ENCODE measurements around the gene RHBDD2.

- RRBS, result no CpG with 5 or more reads among the region's 5 CpGs
Measured at GRCh38 chr7:74210490-74210892, 685 bp downstream of the LAT2 start.

DNA sequence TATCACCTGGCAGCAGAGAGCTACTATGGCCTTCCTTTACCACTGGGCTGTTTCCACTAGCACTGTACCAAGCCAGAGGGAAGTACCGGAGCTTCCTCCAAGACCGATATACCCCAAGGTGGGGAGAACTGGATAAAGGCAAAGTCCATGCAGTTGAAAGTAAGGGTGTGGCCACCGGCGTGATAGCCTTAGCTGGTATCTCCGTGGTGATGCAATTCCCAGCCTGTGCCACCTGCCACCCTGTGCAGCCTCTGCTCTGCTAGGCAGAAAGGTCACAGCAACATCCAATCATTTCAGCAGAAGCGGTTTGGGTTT is 4.3 kb upstream of the CLIP2 start:
- RRBS, result 95% methylated on average over 3 of the region's 6 CpGs

GRCh38 chr7:74290076-74290974 is 1.1 kb downstream of the CLIP2 start:
- RRBS, result no CpG with 5 or more reads among the region's 32 CpGs

- RRBS, result 34% methylated on average over 3 of the region's 16 CpGs
Measured at GRCh38 chr7:74324757-74325477, 35.7 kb downstream of the CLIP2 start.

GRCh38 chr7:74363941-74364507 is 74.8 kb downstream of the CLIP2 start:
- RRBS, result 91% methylated on average over 2 of the region's 8 CpGs

- RRBS, result no CpG with 5 or more reads among the region's 17 CpGs
Measured at GRCh38 chr7:74379851-74381092, 73.4 kb upstream of the GTF2IRD1 start.

DNA sequence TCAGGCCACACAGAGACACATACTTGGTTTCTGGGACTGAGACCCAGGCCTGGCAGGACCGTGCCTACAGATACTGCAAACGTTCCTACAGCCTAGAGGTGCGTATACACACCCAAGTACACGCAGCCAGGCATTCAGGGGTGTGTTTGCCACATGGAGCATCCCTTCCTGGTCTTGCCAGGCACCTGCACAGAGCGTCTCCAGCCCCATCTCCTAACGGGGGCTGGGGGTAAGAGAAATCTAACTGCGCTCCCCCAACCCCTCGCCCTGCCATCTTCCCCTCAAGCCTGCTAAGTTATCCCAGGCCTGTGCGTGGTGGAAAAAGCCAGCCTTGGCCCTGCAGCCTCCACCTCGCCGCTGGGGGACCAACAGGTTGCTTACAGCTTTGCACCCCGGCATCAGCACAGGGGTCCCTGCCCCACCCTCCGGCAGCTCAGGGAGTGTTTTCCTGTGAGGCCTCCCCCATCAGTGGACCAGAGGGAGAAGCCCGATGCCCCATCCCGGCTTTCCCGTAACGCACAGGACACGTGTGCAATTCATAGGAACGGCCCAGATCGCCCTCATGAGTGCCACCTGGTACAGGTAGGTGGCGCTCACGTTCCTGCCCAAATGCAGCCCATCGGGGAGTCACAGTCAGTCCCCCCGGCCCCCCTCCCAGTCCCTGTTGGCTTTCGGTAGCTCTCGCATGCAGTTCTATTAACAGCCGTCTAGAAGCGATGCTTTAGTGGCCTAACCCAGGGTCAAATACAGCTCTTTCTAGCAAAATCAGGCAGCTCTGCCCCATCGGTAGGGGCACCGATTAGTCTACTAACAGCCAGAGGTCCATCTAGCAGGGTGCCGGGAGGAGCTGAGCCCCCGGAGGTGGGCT is 48.6 kb upstream of the GTF2IRD1 start:
- RRBS, result 83% methylated on average over 4 of the region's 32 CpGs

DNA sequence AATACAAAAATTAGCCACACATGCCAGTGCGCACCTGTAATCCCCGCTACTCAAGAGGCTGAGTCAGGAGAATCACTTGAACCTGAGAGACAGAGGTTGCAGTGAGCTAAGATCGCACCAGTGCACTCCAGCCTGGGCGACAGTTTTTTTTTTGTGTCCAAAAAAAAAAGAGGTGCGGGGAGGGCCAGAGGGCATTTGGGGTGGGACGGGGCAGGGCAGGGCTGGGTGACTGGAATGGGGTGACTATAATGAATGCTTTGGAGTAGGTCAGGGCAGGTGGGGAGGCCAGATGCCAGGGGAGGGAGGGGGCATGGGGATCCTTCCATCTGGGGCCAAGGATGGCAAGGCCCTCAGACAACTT is 23.5 kb downstream of the GTF2IRD1 start:
- RRBS, result no CpG with 5 or more reads among the region's 6 CpGs

GRCh38 chr7:74503100-74503603 is 49.4 kb downstream of the GTF2IRD1 start:
- RRBS, result no CpG with 5 or more reads among the region's 11 CpGs

- RRBS, result no CpG with 5 or more reads among the region's 28 CpGs
Measured at GRCh38 chr7:74656287-74656834, 1.2 kb upstream of the GTF2I start.

DNA sequence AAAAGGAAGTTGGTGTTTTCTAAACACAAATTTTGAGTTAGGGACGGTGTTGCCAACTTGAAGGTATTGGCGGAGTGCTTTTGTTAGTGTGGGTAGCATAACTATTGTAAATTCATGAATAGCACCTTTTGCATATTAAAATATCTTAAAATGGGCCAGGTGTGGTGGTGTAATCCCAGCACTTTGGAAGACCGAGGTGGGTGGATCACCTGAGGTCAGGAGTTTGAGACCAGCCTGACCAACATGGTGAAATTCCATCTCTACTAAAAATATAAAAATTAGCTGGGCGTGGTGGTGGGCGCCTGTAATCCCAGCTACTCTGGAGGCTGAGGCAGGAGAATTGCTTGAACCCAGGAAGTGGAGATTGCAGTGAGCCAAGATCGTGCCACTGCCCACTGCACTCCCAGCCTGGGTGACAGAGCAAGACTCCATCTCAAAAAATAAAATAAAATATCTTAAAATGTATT is 49.3 kb upstream of the NCF1 start:
- RRBS, result no CpG with 5 or more reads among the region's 6 CpGs

DNA sequence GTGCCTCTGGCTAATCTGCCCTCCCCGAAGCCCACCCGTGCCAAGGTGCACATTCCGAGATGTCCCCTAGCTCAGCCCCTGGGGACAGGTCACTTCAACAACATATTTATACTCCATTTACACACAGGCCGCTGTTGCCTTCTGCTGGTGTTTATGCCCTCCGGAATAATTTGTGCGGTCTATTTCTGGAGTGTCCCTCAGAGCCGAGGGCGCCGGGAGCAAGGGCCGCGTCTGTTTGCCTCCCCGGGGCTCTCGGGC is 39.3 kb downstream of the CASTOR2 start:
- RRBS, result no CpG with 5 or more reads among the region's 13 CpGs

DNA sequence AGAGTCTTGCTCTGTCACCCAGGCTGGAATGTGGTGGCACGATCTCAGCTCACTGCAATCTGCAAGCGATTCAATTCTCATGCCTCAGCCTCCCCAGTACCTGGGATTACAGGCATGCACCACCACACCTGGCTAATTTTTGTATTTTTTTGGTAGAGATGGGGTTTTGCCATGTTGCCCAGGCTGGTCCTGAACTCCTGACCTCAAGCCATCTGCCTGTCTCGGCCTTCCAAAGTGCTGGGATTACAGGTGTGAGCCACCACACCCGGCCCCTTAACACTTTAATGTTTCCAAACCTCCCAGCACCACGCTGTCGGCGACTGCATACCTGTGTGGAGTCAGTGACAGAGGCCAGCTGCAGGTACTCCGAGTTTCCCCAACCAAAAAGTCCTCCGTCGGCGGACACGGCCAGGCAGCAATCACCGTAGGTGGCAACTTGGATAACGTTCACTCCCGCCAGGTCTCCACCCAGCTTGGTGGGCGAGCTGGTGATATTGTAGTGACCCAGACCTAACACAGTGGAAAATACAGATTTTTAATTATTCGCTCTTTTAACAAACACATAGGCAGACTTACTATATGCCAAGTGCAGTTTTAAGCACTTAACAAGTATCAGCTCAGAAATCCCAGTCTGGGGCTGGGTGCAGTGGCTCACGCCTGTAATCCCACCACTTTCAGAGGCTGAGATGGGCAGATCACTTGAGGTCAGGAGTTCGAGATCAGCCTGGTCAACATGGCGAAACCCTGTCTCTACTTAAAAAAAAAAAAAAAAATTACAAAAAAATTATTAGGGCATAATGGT is 15.1 kb downstream of the RCC1L start:
- RRBS, result no CpG with 5 or more reads among the region's 20 CpGs

- RRBS, result no CpG with 5 or more reads among the region's 33 CpGs
Measured at GRCh38 chr7:75395158-75395543, 278 bp upstream of the TRIM73 start.

DNA sequence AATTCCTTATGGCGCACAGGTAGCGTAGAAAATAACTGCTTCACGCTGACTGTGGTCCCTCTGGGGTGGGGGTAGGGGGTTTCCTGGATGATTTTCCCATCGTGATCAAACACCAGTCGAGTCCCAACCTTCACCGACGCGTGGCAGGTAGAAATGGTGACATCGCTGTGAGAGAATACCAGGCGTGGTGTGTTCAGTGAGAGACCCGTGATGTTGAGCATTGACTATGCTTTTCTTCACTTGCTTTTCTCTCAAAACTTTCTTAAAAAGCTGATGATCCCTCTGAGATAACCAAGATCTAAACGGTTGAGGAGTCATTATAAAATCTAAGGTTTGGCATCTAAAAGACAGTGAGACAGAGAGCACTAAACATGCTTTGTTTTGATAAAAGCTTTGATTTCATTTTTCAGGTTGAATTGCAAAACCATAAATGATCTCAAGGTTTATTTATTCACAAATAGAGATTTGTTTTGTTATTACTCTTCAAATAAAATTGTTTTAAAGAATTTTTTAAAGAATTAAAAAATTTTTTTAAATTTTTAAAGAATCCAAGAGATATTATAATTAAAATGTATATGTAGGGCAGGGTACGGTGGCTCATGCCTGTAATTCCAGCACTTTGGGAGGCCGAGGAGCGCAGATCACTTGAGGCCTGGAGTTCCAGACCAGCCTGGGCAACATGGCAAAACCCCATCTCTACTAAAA is 19.0 kb downstream of the SPDYE5 start:
- RRBS, result no CpG with 5 or more reads among the region's 15 CpGs

GRCh38 chr7:75546676-75547285 is 54.7 kb downstream of the SPDYE5 start:
- RRBS, result no CpG with 5 or more reads among the region's 13 CpGs

- RRBS, result no CpG with 5 or more reads among the region's 5 CpGs
Measured at GRCh38 chr7:75711364-75712074, 27.2 kb downstream of the HIP1 start.

- RRBS, result no CpG with 5 or more reads among the region's 9 CpGs
Measured at GRCh38 chr7:75795785-75796353, 17.7 kb downstream of the CCL24 start.

DNA sequence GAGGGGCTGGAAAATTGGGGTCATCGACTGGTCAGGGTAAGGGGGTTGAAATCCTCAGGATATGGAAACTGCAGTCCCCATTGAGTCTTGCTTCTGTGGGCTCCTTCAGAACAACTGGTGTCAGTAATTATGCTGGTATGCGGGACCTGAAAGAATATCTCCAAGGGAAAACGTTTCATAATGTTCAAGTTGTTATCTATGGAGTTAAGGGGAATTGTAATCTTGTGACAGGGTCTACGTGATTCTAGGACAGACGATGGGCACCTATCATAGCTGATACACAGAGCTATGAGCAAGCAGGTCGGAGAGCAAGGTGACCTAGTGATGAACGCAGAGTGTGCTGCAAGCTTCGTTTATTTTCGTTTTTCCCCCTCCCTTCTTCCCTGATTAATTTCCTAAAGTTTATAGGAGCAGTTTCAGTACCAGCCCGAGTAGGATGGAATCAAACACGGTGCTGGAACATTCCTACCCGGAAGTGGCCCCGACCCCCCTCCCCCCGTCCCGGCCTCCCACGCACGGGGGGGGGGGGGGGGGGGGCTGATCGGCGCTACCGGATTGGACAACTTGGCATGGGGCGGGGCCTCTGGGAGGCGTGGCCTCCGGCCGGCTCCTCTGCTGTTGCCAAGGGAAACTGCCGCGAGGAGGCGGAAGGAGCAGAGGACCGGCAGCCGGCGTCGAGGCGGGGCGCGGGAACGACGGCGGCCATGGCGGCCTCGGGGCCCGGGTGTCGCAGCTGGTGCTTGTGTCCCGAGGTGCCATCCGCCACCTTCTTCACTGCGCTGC is at the start of gene RHBDD2:
TSS of gene RHBDD2 (plus strand) at position 656 of the 783 bp plus-strand sequence.
- RRBS, result 1% methylated on average over 24 of the region's 44 CpGs

DNA sequence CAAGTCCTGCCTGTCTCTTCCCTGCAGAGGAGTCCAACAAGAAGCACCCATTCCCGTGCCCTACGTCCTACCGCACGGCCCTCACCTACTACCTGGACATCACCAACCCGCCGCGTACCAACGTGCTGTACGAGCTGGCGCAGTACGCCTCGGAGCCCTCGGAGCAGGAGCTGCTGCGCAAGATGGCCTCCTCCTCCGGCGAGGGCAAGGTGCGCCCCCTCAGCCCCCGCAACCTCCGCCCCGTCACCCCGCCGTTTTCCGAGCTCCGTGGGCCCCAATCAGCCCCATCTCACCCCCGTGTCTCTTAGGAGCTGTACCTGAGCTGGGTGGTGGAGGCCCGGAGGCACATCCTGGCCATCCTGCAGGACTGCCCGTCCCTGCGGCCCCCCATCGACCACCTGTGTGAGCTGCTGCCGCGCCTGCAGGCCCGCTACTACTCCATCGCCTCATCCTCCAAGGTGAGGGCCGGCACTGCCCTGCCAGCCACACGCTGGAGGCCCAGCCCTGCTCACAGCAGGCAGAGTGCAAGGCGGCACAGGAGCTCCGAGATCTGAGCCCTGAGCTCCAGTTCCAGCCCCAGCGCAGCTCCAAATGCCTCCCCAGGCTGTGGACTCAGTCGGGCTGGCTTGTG is 9.5 kb downstream of the TMEM120A start:
- RRBS, result no CpG with 5 or more reads among the region's 39 CpGs